ENCODE results near the gene CD151.

GRCh38 chr11:828860-829885, 1.5 kb downstream of the CRACR2B start:
- PRO-cap: no peak
- RAMPAGE, long total RNA, 2 experiments: start-site peak on the plus strand in 1 of 2 experiments, at chr11:829293-829370 at its widest, 5 reads per replicate

GRCh38 chr11:832410-833307, at the start of gene CD151:
CD151 (plus strand) TSS chr11:832952.
- PRO-cap: bidirectional peak, plus-strand start at chr11:832952, minus-strand start at chr11:832887; unidirectional peak, plus-strand start at chr11:833233
- RAMPAGE, long total RNA, 2 experiments: start-site peak on the plus strand in 2 of 2 experiments, at chr11:832952-833012 at its widest, 589 to 661 reads per replicate

DNA sequence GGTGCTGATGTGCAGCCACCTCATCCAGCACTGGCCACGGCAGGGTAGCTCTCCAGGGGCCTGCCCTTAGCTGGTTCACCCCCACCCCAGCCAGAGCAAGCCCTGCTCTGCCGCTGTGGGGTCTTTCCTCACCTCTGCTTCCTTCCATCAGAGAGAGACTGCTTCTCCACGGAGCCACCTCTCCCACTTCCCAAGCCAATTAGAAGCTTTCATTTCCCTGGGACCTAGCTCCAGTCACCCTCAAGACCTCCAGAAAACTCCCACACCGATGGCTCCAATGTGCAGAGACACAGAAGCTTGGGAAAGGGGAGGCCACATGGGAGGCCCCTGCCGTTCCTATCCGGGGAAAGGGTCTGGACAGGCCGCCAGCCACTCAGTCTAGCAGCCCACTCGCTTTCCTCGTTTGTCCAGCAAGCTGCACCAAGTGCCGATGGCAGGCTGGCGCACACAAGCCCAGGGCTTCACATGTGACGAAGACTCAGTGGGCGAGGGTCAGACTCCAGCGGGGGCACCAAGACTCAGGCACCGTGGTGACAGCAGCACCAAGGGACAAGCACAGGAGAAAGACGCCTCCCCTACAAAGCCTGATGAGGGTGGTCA, 1.4 kb downstream of the POLR2L start:
- PRO-cap: no peak
- RAMPAGE, long total RNA, 2 experiments: no peak in any of the 2 experiments

DNA sequence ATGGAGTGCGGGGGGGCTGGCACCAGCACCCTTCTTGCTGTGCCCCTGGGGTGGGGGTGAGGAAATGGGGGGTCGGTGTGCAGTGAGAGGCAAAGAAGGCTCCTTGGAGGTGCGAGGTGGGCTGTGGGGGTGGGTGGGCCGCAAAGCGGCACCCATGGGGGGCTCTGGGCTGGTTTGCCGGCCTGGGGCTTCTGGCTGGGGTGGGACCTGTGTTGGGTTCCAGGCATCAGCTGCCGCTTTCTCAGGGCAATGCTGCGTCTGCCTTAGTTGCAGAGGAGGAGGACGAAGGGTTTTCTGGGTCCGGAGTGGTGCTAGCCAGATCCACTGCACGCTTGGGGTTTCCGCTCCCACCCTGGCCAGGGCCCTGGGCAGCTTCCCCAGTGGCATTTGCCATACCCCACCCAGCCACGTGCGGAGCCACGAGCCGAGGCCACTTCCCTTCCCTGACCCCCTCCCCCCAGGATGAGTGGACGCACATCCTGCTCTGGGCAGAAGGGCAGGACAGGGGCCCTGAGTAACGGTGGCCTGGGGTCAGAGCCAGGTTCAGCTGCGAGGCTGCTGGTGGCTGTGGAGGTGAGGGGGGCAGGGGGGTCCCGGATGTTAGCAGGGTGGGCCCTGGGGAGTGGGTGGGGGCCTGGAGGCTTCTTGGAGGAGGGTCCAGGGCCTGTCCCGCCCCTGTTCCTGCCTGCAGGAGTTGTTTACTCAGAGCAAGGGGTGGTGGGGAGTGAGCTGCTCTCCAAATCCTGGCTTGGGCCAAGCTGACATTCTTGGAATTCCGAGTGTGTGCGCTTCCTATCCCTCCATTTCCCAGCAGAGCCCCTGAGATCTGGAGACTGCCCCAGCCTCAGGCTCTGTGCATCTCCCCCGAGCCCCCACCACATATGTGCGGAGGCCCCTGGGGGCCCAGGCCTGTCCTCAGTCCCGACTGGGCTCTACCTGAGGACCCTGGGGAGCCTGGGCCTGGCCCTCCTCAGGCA, 1.2 kb downstream of the TSPAN4 start:
- PRO-cap: bidirectional peak, plus-strand start at position 491 of the sequence, minus-strand start at position 389 of the sequence; bidirectional peak, plus-strand start at position 705 of the sequence, minus-strand start at position 584 of the sequence
- RAMPAGE, long total RNA, 2 experiments: start-site peak on the plus strand in 2 of 2 experiments, centred at positions 500 to 508 of the sequence, 16 to 20 reads per replicate

DNA sequence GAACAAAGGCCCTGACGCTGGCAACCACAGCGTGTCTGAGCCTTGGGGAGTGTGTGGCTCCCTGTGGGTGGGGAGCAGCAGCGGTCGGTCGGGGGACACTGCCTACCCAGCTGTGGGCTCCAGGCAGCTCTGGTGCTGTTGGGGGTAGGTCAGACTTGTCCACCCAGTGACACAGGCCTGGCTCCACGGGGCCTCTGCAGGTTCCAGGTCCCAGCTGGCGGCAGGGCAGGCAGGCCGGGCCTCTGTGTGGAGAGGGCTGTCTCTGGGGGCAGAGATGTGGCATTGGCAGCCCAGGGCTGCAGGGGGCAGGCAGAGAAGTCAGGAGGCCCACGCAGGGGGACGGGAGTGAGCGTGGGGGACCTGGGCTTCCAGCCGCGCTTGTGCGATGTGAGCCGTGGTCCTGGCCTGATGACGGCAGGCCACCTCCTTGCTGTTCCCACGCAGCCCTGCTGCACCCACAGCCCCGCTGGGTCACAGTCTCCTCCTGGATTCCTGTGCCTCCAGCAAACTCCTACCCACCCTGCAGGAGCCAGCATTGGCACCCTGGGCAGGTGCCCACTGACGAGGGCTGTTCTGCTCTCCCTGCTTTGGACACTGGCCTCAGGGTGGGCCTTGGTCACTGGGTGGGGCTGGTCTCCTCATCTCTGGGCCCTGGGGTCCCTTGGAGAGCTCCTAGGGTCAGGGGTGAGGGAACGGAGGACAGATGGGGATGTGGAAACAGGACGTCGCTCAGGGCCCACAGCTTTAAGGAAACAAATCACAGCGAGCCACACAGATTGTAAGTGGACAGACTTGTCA, 12.5 kb downstream of the TSPAN4 start:
- PRO-cap: no peak
- RAMPAGE, long total RNA, 2 experiments: start-site peak on the plus strand in 1 of 2 experiments, centred at position 379 of the sequence, 8 reads per replicate

GRCh38 chr11:919037-919707, 6.5 kb upstream of the AP2A2 start:
- PRO-cap: no peak
- RAMPAGE, long total RNA, 2 experiments: no peak in any of the 2 experiments

GRCh38 chr11:955279-956226, 29.9 kb downstream of the AP2A2 start:
- PRO-cap: unidirectional peak, minus-strand start at chr11:955536
- RAMPAGE, long total RNA, 2 experiments: no peak in any of the 2 experiments

DNA sequence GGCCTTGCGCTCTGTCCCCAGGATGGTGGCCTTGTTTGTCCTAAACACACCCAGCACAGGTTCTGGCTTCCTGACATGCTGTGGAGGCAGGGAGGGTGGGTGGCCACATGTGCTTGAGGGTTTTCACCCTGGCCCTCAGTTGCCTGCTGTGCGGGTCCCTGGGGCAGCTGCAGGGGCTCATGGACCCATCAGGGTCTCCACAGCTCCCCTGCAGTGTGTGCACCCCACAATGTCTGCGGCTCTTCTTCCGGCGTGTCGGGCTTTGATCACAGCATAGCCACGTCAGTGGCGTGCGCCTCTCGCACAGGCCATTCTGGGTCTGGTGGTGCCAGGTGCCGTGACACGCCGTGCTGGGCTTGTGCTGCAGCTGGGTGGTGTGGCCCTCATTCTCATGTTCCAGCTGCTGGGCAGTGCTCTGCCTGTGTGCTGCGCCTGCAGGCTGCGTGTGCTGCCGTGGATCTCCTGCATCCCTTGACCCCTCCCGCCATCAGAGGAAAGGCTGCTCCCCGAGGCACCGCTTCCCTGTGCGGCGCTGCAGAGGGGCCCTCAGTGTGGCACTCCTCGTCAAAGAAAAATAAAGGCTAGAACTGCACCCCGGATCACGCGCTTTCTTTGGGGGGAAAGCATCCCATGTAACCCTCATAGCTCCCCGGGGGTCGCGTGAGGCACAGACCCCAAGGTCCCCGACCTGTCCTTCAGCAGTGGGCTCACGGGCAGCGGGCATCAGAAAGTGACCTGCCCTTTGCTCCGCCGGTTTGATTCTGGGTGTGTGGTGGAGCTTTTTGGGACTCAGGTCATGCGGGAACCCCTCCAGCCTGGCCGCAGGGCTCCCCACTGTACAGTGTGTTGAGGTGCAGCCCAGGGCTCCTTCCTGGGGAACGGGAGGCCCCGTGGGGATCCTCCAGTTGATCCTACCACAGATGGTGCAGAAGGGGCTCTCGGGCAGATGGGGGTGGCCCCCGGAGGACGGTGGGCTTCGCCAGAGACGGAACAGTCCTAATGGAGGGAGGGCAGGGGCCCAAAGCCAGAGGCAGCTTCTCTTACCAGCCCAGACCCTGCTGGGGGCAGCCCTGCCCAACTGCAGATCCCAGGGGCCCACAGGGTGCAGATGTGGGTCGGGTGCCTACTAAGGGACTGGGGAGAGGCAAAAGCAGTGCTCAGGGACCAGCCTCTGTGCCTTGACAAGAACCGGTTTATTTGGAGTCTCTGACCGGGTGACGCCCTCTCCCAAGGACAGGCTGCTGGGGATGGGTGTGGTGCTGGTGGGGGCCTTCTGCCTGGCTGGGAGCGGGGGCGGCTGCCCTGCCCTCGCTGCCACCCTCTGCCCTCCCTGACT, 24.4 kb downstream of the MUC6 start:
- PRO-cap: no peak
- RAMPAGE, long total RNA, 2 experiments: no peak in any of the 2 experiments

- PRO-cap: no peak
- RAMPAGE, long total RNA, 2 experiments: no peak in any of the 2 experiments
These were observed 36.7 kb upstream of the MUC6 start for GRCh38 chr11:1073122-1073740.

GRCh38 chr11:1089634-1090280, 53.2 kb upstream of the MUC6 start:
- PRO-cap: no peak
- RAMPAGE, long total RNA, 2 experiments: no peak in any of the 2 experiments

- PRO-cap: no peak
- RAMPAGE, long total RNA, 2 experiments: no peak in any of the 2 experiments
These were observed 54.2 kb upstream of the MUC6 start for GRCh38 chr11:1090685-1091249.

GRCh38 chr11:1094446-1095512, 58.3 kb upstream of the MUC6 start:
- PRO-cap: no peak
- RAMPAGE, long total RNA, 2 experiments: no peak in any of the 2 experiments

DNA sequence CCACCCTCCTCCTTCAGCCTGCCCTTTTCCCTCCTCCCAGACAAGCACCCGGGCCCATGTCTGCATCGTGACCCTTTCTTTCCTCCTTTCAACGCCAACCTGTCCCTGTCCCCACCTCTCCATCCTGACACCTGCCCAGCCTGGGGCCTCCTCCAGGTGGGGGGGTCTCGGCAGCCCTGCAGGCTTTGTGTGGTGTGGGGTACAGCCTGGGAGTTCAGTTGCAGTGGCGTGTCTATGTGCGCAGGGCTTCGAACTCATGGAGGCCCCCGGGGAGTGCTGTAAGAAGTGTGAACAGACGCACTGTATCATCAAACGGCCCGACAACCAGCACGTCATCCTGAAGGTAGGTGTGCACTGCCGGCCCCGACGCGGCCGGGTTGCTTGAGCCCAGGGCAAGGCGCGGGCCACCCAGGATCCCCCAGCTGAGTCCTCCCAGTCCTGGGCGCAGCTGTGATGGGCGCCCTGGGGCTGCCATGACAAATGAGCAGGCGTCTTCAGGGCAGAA, 49.4 kb upstream of the MUC5AC start:
- PRO-cap: no peak
- RAMPAGE, long total RNA, 2 experiments: no peak in any of the 2 experiments

DNA sequence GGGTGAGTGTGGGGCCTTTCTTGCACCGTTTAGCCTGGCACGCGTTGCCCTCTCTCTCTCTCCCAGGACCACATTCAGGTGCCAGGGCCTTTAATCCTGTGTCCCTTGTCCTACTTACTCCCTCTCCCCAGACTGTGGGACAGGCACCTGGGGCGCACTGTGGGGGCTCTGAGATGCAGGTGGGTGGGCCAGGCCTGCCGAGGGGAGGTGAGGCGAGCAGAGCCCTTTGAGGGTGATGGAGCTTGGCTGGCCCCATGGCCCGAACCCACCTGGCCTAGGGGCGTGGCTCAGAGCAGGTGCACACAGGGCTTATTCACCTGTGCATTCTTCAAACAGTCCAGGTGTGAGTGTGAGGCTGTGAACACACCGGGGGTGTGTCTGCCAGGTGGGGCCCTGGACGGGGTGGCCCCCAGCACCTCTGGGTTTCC, 9.1 kb upstream of the MUC5AC start:
- PRO-cap: no peak
- RAMPAGE, long total RNA, 2 experiments: no peak in any of the 2 experiments

DNA sequence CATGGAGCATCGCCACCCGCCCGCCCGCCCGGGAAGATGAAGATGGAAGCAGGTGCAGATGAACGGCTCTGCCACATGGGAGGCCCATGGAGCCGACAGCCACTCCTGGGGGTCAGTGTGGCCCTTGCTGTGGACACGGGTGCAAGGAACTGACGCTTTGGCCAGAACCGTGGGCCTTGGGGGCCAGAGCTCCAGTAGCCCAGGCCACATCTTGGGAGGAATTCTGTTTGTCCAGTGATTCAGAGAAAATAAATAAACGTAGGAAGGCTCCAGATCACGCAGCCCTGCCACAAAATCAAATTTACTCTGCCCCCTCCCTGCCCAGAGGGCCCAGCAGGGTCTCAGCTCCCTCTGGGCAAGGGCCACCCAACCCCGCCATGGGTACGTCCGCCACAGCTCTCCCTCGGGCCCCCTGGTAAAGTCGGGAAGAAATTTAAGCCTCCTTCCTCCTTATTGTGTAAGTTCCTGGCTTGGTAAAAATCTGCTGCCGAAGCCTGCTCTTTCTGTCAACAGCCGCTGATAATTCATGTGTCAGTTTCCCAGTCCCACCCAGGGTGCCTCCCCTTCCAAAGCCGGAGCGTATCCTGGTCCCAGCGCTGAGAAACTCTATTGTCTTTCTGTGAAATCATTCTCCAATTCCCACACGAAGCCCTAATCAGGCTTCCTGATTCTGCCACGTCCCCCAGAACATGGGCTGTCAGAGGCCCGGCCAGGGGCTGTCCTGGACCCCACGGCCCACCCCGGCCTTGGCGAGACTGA, 6.9 kb upstream of the MUC5AC start:
- PRO-cap: no peak
- RAMPAGE, long total RNA, 2 experiments: no peak in any of the 2 experiments

DNA sequence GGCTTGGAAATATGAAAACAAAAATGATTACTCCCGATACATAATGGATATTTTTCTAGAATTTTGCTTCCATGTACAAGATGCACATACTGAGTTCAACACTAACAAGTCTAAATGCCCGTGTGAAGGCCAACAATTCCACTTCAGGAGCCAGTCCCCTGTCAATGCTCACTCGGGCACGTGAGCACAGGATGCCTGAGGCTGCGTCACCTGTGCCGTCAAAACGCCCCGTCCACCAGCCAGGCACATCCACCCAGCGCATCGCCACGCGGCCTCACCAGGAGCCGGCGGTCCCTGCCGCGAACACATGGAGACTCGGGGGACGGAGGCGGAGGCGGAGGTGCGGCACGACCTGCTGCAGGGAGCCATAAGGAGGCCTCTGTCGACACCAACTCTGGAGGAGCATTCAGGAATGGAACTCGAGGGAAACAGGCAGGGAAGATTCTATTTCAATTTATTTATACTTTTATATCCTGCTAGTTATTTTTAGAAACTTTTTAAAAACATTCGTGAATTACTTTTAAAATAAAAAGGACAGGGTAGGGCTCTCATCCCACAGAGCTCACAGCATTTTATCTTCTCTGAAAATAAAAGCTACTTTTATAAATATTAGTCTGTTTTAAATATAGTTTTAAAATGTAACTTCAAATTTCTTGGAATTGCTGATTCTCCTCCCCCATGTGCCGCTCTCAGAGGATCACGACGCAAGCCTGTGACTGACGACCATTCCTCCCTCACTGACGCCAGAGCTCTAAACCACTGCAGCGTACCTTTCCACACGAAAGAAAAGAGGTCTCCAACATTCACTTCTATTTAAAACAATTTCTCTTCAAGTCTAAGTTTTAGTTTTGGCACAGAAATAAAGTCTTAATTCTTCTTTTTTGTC, 9.6 kb downstream of the TOLLIP start:
- PRO-cap: no peak
- RAMPAGE, long total RNA, 2 experiments: no peak in any of the 2 experiments

DNA sequence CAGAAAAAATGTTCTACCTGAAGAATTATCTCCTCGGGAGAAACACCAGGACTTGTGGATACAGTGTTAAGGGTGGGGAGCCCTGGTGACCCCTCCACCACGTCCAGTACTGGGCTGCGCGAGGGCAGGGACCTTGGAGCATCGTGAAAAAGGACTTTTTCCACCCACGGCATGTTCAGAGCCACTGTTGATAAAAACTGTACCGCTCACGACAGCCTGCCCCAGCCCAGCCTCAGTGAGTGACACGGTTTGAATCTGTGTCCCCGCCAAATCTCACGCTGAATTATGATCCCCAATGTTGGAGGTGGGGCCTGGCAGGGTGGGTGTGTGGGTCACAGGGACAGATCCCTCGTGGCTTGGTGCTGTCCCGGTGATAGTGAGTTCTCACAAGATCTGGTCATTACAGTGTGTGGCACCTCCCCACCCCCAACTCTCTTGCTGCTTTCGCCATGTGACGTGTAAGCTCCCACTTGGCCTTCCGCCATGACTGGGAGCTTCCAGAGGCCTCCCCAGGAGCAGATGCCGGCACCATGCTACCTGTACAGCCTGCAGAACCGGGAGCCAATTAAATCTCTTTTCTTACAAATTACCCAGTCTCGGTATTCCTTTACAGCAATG, 1.4 kb downstream of the TOLLIP start:
- PRO-cap: no peak
- RAMPAGE, long total RNA, 2 experiments: no peak in any of the 2 experiments

DNA sequence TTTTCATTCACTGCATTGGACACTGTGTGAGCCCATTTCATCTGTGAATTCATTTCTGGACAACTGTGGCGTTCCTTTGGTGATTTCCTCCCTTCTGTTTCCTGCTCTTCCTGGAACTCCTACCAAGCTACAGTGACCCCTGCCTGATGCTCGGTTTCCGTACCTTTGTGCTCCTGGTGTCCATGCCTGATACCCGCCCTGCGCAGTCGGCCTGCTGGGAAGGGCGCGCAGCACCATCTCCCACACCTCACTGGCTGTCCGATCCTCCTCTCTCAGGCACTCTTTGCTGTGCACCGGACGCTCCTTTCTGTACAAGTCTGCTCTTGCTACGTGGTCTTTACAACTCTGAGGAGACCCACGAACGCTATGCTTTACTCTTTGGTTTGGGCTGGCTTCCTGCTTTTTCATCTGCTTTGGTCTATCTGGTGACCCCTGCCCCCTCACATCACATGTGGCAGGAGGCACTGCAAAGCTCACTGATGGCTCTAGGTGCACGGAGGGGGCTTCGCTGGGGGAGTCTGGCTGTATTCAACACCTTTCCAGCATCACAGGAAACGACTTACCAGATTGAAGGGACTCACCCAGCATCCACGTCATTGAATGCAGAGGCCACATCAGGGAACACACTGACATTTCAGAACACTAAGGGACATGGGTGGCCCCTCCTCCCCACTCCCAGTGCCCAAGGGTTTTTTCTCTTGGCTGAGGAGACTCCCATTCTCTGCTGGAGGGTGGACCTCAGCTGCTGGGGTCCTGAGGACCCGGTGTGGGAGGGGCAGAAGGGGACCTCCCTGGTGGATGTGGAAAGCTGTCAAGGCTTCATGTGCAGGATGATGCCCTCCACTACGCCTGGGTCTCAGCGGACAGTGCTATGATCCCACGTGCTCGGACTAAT, 27.0 kb upstream of the MOB2 start:
- PRO-cap: no peak
- RAMPAGE, long total RNA, 2 experiments: start-site peak on the minus strand in 1 of 2 experiments, centred at position 180 of the sequence, 7 reads per replicate

- PRO-cap: no peak
- RAMPAGE, long total RNA, 2 experiments: no peak in any of the 2 experiments
These were observed 39.2 kb downstream of the DUSP8 start for GRCh38 chr11:1532727-1533337.

DNA sequence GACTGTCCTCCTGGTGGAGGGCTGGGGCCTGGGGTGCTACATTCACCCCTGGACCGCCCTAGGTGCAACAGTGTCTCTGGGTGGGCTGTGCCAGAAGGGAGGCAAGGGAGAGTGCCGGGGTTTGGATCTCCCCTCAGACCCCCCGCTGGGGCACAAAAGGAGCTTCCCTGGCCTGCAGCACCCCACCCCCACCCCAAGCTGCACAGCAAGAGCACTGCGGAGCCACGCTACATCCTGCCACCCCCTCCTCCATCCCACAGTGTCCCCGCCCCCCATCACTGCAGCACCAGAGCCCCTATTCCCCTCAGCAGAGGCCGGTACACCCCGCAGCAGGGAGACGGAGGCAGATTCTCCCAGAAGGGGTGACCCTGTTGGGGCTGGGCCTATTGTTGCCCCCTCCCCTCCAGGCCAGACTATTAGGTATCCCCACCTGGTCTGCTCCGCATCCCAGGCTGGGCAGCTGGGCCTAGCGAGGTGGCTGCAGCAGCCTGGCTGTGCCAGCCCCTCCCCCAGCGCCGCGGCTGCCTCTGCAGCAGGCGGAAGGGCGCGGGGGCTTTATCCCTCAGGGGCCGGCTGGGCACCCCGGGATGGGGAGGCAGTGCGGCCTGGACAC, 1.2 kb downstream of the DUSP8 start:
- PRO-cap: no peak
- RAMPAGE, long total RNA, 2 experiments: no peak in any of the 2 experiments